SJCRH30 (cell line): ENCODE measurements around the gene MGLL.

- RAMPAGE, long total RNA, result no peak
These were observed 78.5 kb downstream of the CHCHD6 start for GRCh38 chr3:126782504-126783026.

- RAMPAGE, long total RNA, result no peak
These were observed 10.9 kb upstream of the PLXNA1 start for GRCh38 chr3:126971776-126972558.

DNA sequence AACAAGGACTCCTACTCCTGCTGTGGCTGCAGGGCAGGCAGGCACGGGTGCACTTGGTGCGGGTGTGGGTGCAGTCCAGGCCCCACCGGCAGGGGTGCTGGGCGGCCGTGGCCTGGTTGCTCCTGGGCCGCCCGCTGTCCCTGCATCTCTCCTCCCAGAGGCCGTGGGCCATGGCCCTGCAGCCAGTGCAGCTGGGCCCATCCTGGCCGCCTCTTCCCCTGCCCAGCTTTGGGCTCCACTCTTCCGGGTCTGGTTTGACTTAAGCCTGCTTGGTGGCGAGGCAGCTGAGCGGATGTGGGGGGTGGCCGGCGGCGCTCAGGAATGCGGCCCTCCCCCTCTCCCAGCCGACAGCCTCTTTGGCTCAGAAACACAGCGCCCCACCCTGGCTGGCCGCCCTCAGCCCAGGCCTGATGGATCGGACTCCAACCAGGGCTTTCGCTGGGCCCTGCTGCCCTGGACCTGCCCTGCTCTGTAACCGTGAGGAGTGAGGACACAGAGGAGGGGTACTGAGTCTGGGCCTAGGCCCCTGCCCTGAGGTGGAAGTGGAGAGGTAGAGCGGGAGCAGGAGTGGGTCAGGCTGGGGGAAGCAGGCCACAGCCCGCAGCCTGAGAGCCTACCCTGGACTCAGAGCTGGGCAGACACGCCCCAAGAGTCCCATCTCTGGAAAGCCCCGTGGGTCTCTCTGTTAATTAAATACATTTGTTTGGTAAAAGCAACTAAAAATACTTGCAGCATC lies 19.3 kb downstream of the PLXNA1 start:
- RAMPAGE, long total RNA, result no peak

GRCh38 chr3:127226934-127227617 lies 34.1 kb downstream of the PRR23E start:
- RAMPAGE, long total RNA, result no peak

DNA sequence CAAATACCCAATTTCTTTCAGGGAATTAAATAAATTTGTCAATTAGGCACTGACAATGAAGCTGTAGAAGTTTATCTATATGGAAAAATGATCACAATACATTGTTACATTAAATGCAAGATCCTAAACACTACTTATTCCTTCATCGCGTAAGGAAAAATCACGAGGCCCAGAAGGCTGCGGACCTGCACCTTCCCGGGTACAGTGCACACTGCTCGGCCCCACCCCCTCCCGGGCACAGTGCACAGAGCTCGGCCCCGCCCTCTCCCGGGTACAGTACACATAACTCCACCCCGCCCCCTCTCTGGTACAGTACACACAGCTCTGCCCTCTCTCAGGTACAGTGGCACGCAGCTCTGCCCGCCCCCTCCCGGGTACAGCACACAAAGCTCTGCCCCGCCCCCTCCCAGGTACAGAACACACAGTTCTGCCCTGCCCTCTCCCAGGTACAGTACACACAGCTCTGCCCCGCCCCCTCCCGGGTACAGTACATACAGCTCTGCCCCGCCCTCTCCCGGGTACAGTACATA lies 16.1 kb upstream of the PRR20G start:
- RAMPAGE, long total RNA, result no peak

- RAMPAGE, long total RNA, result no peak
These were observed 133.5 kb downstream of the TPRA1 start for GRCh38 chr3:127456938-127457572.

DNA sequence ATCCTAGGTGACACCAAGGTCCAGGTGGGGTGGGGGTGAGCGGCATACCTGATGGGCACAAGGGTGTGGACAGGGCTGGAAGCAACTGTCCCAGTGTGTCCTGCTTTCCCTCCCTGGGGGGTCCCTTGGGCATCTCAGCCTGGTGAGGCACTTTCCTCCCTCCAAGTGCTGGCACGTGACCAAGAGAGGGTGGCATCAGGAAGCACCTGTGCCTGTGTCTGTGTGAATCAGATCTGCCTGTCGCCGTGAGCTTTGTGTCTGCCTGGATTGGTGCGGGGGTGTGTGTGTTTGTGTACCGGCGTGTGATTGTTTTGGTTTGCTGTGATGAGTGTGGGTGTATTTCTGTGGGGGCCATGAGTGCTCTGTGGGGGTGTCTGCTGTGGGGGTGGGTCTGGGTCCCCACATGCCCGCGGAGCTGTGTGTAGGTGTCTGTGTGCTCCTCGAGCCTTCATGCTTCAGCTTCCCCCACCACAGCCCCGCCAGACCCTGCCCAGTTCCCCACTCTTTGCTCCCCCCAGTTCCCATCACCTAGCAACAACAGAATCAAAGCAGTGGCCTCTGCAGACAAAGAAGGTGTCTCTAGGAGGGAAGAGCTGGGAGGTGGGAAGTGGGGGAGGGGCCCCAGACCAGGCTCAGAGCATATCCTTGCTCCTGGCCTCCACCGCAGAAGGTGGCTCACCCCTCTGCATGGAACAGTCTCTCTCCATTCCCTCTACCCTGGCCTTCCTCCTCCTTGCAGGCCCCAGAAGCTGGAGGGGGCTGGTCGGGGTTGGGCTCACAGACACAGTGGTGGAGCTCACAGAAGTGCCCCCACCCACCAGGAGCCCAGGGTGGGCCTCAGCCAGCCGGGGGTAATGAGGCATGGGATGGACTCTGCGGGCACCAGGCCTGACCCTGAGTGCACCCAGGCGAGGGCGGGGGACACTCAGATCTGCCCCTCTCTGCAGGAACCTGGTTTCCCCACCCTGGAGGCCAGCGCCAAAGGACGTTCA lies 53.8 kb downstream of the TPRA1 start:
- RAMPAGE, long total RNA, result no peak

DNA sequence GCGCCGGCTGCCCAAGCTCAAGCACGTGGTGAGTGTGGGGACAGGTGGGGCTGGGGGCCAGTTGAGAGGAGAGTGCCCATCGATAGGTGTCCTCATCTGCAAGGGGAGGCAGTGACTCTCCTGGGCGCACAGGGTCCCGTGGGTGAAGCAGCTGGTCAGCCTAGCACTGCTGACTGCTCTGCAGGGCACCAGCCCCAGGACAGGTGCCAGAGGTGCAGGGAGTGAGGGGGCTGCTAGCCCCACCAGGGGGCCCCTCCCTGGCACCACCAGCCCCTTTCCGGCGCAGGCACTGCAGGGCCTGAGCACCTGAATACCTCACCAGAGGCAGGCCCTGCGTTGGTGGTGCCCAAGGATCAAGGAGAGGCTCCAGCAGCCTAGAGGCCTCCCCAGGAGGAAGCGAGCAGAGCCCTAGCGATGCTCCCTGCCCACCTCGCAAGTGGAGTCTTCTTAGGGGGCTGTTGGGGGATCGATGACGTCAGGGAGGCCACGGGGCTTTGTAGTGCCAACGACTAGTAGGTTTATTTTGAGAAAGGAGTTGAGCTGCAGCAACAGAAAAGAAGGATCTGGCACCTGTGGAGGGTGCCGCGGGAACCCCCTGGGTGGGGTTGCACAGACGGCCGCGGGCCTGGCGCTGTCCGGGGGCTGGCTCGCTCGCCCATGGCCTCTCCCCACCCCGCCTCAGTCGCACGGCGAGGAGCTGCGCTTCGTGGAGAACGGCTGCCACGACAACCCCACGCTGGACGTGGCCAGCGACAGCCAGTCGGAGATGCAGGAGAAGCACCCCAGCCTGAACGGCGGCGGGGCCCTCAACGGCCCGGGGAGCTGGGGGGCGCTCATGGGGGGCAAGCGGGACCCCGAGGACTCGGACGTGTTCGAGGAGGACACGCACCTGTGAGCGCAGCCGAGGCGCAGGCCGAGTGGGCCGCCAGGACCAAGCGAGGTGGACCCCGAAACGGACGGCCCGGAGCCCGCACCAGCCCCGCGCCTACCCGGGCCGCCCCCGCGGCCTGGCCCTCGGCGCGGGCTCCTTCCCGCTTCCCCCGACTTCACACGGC lies 839 bp upstream of the ABTB1 start:
- RAMPAGE, long total RNA, result no peak

- RAMPAGE, long total RNA, result no peak
These were observed 3.3 kb downstream of the ABTB1 start for GRCh38 chr3:127675861-127676581.

GRCh38 chr3:127682364-127683142 lies 9.8 kb downstream of the ABTB1 start:
- RAMPAGE, long total RNA, result no peak

- RAMPAGE, long total RNA, result no peak
These were observed 25.1 kb downstream of the ABTB1 start for GRCh38 chr3:127697868-127698331.

- RAMPAGE, long total RNA, result no peak
These were observed 54.2 kb downstream of the ABTB1 start for GRCh38 chr3:127726925-127727313.

GRCh38 chr3:127736999-127737748 lies 64.4 kb downstream of the ABTB1 start:
- RAMPAGE, long total RNA, result no peak

DNA sequence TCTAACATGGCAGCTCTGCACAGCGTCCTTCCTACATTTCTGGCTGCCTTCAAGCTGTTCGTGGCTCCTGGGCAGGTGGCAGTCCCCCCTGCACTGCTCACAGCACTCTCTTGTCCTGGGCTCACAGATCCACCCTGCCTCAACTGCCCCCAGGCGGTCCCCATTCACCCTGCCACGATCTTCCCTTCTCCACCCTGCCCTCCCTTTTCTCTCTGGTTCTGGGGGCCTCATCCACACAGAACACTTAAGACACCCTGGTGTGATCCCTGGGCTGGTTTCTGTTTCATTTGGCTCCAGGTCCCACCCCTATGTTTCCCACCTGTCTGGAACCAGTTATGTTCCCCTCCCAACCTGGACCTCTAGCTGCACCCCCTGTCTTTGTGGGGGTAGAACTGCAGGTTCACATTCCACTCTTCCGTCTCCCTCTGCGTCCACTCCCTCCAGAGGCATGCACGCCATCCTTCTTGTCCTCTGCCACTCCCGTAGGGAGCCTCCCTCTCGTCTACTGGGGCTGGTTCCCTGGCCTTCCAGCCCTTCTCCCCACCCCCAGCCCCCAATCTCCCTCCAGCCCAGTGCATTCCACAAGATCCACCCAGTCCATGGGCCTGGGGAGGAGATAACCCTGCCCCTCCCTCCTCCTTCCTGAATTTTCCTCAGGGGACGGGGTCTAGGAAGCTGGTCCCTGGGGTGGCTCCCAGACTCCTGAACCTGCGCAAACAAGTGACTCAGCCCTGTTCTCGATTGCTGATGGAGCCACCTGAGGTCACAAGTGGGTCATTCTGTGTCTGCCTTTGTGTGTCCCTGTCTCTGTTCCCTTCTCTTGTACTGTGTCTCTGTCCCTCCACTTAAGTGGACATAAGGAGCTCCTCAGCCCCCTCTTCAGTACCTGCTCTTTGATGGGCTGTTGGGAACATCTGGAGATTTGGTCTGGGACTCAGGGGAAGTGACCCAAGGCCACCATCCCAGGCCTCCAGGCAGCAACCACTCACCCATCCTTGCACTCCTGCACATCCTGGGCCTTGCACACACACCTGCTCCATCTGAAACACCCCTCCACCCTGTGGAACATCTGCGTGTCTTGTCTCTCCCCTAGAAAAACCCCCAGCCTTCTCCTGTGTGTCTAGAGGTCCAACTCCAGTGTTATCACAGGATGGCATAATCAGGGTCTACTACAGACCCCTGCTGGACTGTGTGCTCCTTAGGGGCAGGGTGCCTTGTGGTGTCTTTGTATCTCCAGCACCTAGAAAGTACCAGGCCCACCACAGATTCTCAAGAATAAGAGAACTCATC lies 73.9 kb downstream of the ABTB1 start:
- RAMPAGE, long total RNA, result no peak

- RAMPAGE, long total RNA, result no peak
These were observed 71.9 kb downstream of the MGLL start for GRCh38 chr3:127750118-127751129.

GRCh38 chr3:127757890-127758506 lies 64.3 kb downstream of the MGLL start:
- RAMPAGE, long total RNA, result no peak

DNA sequence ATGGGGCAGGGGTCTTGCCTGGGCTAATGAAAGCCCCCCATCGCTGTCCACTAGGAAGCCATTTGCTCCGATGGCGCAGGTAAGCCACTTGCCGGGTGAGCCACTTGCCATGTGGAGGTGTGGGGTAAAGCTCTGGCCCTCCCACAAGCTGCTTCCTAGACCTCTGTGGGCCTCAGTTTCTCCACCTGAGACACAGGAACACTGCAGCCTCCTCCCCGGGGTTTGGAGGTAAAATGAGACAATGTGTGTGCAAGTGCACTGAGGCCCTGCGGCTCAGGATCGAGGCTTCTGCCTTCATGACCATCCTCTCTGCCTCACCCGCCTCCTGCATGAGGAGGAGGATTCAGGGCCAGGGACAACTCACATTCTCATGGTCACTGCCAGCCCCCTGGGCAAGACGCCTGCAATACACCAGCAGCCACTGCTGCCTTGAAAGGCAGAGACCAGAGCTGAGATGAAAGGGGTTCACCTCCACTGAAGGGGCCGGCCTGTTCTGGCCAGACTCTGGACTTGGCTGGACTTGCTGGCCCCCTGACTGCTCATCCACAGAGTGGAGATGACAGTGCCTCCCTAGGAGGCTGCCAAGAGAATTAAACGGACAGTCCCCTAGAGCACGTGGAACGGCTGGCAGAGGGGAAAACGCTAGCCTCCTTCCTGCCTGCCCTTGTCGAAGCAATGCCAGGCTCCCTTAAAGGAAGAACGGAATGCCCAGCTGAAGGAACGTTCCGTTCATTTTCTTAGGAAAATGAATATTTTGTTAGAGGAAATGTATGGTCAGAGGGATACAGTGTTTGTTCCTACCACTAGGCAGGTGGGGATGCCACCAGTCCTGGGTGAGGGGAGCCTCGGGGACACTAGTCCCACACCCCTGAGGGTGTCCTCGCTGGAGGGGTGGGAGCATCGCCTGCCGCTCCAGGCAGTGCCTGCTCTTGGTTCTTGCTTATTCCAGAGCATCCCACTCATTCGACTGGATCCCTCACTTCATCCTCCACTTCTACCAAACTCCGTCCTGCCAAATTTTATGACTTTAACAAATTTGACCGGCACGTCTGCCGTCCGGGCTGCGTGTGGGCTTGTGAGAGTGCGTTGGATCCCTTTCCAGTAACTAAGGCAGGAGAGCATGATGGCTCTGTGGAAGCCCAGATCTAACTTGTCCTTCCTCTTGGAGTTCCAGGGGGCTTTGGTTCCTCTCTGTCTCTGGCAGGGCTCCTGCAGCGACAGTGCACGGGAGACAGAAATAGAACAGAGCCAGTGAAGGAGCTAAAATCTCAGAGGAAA lies 35.1 kb downstream of the MGLL start:
- RAMPAGE, long total RNA, result no peak

DNA sequence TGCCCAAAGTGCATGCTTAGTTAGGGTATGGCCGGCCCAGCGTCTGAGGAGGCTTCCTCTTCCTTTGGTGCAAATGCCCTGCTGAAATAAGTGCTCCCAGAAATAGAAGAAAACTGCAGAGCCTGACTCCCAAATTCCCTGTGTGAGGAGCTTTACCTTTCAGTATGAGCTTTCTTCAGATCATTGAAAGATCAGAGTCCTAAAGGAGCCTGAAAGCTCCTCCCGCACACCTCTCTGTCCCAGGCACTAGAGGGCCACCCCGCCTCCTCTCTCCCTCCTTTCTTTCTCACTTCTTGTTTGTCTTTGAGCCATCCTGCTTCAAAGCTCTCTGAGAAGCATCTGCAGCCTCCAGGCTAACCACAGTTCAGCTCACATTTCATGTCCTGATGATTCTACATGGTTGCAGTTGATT lies 31.3 kb downstream of the MGLL start:
- RAMPAGE, long total RNA, result no peak

DNA sequence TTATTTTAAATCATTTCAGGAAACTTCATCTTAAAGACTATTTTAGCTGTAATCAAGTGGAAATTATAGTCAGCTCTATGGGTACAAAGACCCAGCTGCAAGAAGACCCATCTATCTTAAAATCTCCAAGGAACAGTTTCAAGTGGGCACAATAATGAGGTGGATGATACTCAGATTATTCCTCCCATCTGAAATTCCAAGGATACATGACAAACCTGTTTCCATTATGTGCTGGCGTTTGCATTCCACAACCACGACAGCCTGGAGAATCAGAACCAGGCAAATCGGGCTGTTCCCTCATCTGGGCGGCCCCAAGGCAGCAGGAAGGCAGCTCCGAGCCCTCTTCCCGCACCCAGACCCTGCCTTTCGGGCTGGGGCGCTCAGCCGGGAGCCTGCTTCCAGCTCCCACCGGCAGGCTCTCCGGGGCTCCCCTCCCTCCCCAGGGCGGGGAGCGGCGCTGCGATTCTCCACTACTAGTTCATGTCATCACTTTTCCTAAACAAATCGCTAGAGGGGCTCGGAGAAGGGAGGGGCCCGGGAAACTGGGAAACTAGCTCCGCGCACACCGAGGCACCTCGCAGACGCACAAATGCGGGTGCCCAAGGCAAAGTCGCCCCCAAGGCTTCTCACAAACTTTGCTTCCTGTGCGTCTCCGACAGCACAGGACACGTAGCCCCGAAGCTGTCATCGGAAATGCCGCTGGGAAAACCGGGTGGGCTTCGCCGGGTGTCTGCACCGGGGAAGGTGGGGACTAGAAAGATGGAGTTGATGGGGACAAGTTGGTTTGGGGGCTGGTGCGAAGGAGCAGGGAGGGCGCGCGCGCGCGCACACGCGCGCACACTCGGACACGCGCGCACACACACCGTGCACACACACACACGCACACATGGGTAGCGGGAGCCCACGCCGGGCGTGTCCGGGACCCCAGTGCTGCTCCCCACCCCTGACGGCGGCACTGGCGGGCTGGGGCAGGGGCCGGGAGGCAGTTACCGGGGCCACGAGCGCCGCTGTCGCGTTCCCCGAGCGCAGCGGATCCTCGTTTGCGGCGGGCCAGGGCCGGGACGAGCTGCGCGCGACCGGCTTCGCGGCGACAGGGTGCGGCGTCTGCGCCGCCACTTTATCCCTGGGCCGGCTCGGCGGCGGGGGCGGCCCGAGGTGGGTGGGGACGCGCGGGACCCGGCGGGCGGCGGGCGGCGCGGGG lies at the start of gene MGLL:
Gene MGLL (minus strand): TSS at position 422 of the 1,201 bp plus-strand sequence.
- RAMPAGE, long total RNA, result no peak

DNA sequence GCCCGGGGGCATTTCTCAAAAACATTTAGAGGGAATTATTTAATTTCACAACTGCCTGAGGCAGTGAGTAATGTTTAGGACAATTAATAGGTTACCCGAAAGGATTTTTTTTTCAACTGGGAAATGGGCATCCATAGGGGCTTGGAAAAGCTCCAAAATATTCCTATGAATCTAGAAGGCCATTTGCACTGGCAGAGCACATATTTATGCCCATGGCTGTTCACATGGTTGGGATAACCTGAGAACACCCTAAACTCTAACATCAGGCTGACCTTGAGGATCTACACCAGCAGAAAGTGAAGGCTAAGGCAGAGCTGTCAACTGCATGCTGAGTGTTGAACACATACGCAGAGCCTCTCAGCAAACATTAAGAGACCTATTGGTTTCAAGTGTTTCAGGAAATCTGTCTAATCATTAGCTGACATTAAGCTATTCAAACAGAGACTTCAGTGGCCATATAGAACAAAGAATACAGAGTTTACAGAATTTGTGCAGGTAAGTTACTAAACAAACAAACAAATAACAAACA lies 16.2 kb upstream of the SEC61A1 start:
- RAMPAGE, long total RNA, result no peak